LNCaP clone FGC (cell line): ENCODE measurements around the genes KIF2A and RGS7BP.

- RRBS, 2 experiments: no CpG with 5 or more reads among the region's 5 CpGs
Measured at GRCh38 chr5:59274904-59275415, 618.6 kb downstream of the PDE4D start.

DNA sequence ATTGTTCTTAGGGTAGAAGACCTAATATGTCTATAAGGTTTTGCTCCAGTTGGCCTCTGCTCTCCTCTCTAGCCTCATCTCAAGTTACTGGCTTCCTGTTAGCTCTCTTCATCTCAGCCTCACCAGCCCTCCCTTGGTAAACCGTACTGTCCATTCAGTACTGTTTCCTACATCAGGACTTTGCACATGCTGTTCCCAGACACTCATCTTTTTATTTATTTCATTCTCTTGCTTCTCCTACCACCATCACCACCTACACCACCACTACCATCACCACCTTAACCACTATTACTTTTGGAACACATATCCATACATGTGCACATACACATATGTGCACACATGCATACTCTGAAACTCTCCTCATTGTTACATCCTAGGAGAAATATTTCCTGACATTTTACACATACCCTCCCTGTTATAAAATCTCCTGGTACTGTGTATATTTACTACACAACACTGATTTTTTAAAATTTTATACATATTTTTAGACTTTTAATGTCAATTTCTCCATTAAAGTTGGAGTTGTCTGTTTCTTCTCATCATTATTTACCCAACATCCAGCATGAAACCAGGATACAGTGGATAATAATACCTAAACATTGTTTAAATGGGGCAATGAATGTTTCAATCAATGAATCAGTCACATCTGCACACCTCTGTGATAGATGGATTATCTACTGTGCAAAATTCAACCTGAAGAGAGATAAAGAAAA is 428.3 kb downstream of the PDE4D start:
- RRBS, 2 experiments: no CpG with 5 or more reads among the region's 1 CpG

DNA sequence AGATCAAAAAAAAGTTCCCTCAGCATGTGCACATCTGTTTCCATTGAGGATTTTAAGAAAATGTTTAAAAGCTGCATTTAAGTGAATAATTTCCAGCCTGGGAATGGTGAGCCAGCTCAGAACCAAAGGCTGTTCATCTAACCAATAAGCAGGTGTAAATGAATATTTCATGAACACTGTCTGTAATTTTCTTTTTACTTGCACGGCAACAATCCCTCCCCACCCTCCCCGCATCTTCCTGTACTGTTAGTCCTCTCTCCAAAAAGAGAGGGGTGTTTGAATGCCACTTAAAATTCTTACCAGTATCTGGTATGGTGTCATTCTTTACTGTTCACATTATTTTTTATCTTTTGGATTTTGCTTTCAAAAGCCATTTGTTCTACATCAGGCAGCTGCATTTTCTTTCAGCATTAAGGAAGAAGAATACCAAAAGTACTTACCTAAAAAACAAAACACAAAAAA is 425.5 kb downstream of the PDE4D start:
- RRBS, 2 experiments: no CpG with 5 or more reads among the region's 2 CpGs

DNA sequence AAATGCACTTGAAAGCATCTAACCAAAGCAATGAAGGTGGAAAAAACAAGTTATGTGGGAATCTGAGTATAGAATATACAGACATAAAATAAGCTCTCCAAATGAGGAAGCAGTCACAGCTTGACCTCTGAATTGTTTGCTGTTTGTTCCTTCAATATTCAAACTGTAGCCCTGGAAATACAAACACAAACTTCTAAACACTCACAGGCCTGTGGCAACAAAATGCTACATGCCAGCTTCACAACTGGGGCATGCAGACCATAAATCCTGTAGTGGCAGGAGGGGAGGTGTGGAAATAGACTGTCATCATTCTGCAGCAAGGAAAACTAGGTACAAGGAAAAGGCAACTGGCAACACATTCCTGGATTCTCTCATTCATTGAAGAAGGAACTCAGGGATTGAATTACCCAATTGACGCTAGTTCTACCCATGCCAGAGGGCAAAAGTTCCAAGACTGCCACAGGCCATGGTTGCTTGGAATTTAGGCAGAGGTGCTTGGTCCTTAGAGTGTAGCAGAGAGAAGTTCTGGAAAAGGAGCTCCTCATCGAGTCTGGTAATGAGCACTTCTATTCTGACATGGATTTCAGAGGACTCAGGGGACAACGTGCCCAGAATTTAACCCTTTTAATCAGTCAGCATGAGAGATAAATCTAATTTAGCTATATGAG is 349.6 kb downstream of the PDE4D start:
- RRBS, 2 experiments: no CpG with 5 or more reads among the region's 3 CpGs

DNA sequence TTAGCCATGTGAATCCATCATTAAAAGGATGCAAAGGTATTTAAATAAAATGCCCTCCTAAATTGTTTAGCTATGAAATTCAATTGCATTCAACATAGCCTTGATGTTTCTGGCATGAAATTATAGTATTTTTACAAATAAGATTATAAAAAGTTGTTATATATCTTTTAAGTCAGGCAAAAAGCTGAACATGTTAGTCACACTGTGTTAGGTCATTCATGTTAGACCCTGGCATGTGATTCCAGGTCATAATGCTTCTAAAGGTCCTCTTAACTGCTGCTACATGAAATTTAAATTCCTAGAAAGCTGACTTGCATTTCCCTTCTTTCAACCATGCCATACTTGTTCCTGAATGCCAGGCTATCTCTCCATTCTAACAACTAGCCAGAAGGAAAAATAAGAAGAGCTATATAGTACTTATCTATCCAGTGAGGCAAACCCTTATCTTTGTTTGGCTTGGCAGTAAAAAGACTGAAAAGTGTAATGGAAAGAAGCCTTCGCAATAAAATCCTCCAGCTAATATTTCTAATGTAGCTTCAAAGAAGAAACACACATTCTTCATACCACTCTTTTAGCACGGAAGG is 310.4 kb downstream of the PDE4D start:
- RRBS, 2 experiments: no CpG with 5 or more reads among the region's 2 CpGs

DNA sequence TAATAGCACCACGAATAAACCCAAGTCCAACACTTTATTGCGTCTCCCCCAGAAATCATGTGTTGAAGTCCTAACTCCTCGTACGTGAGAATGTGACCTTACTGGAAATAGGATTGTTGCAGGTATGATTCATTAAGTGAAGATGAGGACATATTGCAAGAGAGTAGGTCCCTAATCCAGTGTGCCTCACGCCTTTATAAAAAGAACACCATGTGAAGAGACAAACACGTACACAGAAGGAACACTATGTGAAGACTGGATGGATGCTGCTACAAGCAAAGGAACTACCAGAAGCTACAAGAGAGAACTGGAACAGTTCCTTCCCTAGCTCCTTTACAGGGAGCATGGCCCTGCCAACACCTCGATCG is 276.2 kb downstream of the PDE4D start:
- RRBS, 2 experiments: no CpG with 5 or more reads among the region's 8 CpGs

- RRBS, 2 experiments: no CpG with 5 or more reads among the region's 3 CpGs
Measured at GRCh38 chr5:59649395-59649659, 244.2 kb downstream of the PDE4D start.

DNA sequence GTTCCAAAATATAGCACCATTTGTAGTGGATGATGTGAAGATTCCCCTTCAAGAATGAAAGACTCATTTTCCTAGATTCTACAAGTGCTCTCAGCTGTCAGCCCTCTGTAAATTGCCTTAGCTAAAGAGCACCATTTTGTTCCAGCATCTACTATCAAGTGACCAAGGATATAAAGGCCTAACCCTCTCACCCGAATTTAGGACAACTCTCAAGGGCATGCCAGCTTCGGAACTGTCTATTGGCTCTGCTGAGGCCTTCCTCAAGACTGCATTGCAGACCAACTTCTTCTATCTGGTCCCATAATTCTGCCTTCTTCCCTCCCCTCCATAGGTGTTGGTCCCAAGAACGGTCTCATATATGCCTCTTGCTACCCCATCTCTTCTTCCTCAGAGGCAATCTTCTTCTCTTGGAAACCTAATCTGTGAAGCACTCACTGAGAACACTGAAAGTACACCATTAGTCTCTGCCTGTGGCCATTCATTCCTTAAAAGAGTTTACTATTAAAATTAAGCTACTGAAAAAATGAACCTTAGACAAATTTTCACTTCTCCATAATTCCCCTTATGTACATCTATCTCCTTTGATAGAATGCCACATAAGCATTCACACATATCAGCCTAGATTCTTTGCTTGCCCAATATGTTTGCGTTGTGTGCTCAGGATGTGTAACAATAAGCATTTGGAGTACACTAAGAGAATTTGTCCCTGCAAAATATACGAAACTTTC is 241.5 kb downstream of the PDE4D start:
- RRBS, 2 experiments: no CpG with 5 or more reads among the region's 5 CpGs

GRCh38 chr5:60248800-60249116 is 355.2 kb upstream of the PDE4D start:
- RRBS, 2 experiments: no CpG with 5 or more reads among the region's 1 CpG

GRCh38 chr5:60842760-60843844 is 967 bp downstream of the ELOVL7 start:
- RRBS, 2 experiments: 1% methylated on average over 15 to 16 of the region's 64 CpGs

- RRBS, 2 experiments: no CpG with 5 or more reads among the region's 11 CpGs
Measured at GRCh38 chr5:60944546-60944888, 353 bp downstream of the ERCC8 start.

DNA sequence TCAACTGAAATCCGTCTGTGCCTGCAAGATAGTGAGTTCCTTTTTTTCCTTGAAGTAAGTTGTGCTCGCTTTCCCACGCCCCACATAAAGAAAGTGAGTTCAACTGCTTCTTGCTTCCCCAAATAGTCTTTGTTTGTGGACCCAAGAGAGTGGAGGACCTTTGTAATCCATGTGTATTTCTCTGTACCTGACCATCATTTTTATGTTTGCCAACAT is 61.7 kb downstream of the SMIM15 start:
- RRBS, 2 experiments: no CpG with 5 or more reads among the region's 3 CpGs

DNA sequence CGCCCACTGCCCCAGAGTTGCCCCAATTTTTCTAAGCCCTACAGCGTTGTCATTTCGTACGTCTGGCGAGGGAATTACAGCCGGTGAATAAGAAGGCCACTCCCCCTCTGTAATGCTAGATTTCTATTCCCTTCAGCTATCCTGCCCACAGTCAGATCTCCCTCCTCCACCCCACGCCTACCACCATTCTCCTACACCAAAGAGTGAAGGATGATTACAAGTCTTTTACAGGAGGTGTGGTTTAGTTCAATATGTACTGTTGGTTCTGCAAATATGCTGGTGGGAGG is 83.7 kb upstream of the SMIM15 start:
- RRBS, 2 experiments: no CpG with 5 or more reads among the region's 7 CpGs

DNA sequence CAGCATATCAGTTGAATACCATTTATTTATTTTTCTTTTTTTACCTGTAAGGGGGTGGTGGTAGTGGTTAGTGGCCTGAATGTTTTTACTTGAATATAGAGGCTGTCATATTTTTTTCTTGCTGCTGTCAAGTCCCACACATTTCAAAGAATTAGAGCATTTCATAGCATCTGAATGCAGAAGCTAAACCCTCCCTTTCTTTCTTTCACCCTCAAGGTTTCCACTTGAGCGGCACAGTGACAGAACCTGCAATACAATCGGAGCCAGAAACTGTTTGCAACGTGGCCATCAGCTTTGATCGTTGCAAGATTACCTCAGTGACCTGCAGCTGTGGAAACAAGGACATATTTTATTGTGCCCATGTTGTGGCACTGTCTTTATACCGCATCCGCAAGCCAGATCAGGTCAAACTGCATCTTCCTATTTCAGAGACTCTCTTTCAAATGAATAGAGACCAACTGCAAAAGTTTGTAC is 140.4 kb downstream of the ZSWIM6 start:
- RRBS, 2 experiments: no CpG with 5 or more reads among the region's 6 CpGs

- RRBS, 2 experiments: no CpG with 5 or more reads among the region's 17 CpGs
Measured at GRCh38 chr5:61659088-61659761, 327.2 kb downstream of the ZSWIM6 start.

GRCh38 chr5:62305445-62305722 is 622 bp upstream of the KIF2A start:
- RRBS, 2 experiments: no CpG with 5 or more reads among the region's 4 CpGs

GRCh38 chr5:62305723-62306788 is at the start of gene KIF2A:
TSS of gene KIF2A (plus strand) at chr5:62306206.
- RRBS, 2 experiments: 1 to 2% methylated on average over 60 of the region's 122 CpGs

DNA sequence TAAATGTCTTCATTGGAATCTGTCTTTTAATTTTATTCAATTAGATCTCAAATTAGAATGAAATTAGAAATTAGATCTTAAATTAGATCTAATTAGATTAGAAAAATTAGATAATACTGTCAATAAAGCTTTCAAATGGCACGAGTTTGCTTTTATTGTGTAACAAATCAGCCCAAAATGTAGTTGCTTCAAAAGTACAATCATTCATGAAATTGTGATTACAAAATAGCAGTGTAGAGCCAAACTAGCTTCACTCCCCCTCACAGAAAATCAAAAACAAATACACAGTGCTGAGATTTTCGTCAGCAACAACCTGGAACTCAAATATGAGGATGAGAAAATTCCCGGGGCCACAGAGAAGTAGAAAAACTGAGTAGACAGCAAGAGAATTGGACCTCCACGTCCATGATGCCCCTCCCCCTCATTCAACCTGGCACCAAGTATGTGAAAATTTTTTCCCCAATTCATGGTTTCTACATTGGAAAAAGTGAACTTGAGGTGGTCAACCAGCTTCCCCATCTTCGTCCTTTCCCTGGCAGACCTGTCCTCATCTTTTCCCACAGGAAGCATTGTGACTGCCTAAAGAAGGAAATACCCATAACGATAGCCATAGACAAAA is 664.4 kb downstream of the LRRC70 start:
- RRBS, 2 experiments: no CpG with 5 or more reads among the region's 6 CpGs

- RRBS, 2 experiments: 19 to 26% methylated on average over 35 of the region's 75 CpGs
Measured at GRCh38 chr5:64505867-64506836, at the start of gene RGS7BP. TSS of gene RGS7BP (plus strand) at chr5:64506015.

GRCh38 chr5:64506837-64507029 is 918 bp downstream of the RGS7BP start:
- RRBS, 2 experiments: no CpG with 5 or more reads among the region's 4 CpGs